Occipital lobe (tissue), 2 donors: ENCODE measurements around a stretch of chr6.

DNA sequence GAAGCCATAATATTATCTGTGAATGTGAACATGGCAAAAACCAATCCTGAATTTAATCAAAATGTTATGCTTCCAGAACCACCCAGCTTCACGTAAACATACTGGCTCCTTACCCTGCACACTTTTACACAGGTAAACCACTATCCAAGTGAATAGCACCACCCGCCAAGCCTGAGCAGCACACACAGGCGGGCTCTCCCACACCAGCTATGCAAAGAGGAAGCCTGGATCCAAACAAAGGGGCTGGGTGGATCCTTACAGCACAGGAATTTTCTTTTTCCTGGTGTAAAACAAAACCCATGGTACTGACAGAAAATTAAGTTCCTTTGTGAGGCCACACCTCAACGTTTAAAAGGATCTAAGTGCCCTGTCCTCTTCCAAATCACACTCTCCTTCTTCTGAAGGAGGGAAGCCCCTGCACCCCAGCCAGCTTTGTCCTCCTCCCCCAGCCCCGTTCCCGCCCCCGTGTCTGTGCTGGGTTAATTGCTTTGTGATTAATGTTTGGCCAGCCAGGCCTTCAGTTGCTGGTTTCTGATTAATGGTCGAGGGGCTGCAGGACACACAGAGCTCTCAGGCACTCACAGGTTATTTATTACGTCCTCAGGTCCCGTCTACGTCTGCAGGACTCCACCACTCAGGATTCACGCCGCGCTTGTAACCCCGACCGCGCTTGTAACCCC lies 6.1 kb downstream of the DACT2 start:
- RAMPAGE, long total RNA, result no peak

DNA sequence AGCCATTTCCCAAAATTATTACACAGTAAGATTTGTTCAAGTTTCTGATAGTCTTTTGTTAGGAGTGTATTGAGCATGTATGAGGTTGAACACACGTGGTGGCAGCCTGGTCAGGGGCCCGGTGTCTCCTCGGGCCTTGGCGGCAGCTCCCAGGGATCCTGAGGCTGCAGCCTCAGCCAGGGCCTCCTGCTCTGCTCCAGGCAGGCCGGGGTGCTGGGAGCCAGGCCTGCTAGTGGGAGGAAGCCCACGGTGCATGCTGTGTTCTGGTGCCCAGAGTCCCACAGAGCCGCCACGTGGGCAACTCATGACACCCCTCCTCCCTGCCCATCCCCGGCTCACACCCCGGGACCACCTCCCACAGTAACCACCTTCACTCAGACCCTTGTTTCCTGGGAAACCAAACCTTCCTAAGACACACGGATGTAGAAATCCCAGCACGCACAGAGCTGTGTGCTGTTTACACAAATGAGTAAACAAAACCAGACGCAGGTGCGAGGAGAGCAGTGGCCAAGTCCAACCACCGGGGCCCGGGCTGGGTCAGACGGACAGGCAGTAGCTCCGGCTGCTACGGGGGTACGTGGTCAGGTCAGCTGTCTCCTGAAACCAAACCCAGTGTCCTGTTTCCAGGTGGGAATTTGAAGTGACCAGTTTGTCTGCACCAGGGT lies 52.4 kb upstream of the SMOC2 start:
- RAMPAGE, long total RNA, result no peak

DNA sequence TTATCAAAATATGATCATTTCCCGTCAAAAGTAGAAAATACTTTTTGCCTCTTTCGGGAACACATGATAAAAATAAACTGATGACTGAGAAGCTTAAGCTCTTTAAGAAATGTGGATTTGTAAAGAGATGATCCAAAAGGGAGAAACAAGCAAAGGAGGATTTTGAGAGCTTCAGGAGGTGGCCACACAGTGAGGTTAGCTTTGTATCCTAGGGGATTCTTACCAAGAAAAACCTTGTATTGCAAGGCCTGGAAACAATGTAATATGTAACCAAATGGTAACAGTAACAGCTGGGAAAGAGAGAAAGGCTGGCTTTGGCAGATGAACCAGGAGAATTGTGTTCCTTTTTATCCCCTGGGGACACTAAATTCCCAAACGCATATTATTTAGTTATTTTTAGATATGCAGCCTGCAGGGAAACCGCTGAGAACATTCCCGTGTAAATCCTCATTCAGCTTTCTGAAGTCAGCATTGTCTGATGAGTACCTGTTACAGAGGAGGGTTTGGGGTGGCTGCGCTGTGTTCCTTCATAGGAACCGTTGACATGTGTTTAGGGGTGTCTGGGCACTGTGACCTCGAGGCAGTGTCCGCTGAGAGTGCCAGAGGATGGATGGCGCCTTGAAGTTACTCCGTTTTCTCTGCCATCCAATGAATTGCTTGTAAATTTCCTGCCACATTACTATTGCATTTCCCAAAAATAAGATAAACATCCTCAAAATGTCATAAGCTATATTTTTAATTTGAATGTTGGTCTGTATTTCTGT lies 101.3 kb downstream of the SMOC2 start:
- RAMPAGE, long total RNA, result no peak

DNA sequence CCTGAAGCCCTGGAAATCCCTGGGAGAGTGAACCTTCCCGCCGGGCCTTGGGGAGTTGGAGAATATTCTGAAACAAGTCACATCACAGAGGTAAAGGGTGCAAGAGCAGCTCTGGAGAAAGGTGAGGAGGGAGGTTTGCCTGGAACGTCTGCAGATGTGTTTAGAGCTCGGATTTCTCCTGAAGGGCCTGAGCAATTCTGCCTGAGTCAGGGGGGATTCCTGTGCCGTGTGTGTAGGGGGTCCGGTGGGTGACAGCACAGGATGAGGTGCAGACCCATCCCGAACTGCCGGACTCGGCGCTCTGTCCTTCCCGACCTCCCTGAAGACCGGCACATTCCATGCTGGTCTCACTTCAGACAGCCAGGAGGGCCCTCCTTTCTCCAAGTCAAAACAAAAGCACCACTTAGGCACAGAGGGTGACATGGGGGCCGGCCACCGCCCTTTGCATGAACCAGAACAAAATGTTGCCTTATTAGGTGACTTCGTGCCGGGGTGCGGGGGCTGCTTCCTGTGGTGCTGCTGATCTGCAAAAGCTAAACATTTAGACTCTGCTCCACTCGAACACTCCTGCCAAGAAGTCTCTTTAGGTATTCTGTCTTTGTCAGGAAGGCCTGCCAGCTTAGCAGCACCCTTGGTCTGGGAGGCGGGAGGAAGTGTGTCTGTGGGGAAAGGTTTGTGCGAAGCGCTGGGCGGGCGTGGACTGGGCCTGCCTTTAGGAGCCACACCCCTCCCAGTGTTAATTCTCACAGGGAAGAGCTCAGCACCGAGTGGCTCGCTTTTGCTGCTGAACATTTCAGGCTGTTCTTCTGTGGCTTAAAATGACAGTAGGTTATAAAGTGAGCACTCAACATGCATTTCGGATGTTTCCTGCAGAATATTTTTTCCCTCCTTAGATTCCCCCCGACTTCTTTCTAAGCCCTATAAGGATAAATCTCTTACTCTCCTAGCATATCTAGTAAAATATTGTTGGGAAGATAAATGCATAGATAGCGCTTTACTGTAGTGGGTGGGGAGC lies 133.8 kb downstream of the SMOC2 start:
- RAMPAGE, long total RNA, result no peak

GRCh38 chr6:168941189-168941388 lies 312.6 kb downstream of the THBS2 start:
- RAMPAGE, long total RNA, result no peak

- RAMPAGE, long total RNA, result no peak
Measured at GRCh38 chr6:168967970-168968568, 285.6 kb downstream of the THBS2 start.

- RAMPAGE, long total RNA, result no peak
Measured at GRCh38 chr6:169251317-169251689, 2.3 kb downstream of the THBS2 start.

DNA sequence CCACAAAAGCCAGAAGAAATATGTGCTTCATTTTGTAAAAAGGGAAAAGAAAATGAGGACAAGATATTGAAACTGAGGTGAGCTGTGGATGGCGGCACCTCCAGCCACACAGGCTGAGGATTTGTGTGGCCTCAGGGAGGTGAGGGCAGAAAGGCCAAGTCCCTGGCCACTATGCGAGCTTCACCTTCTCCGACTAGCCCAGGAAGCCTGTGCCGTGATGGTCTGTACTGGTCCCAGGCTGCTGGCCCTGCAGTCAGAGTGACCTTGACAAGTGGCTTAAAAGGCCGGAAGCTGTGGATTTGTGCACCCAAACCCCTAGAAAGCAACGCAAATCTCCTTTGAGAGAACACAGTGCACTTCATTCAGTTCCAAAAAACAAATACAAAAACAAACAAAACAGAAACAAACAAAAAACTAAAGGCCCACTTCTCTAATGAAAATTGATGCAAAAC lies 48.1 kb downstream of the WDR27 start:
- RAMPAGE, long total RNA, result no peak

DNA sequence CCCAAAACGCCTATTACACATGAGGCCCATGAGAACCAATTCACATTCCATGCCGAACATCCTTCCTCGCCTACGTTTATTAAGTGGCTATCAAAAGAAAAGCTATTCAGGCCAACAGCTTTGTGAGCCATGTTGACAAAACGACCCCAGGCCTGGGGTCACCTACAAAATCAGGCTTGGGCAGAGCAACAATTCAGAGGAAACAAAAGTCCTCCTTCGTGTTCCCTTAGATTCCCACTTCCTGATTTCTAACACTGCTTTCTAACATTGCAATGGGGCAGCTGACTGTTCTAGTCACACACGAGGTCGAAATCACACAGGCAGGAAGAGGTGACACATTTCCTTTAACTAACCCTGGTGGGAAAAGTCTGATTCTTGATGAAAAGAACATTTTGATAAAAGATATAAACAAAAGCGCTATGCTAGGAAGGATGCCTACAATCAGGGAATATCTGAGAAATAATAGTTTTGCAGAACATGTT lies 32.0 kb downstream of the WDR27 start:
- RAMPAGE, long total RNA, result no peak

DNA sequence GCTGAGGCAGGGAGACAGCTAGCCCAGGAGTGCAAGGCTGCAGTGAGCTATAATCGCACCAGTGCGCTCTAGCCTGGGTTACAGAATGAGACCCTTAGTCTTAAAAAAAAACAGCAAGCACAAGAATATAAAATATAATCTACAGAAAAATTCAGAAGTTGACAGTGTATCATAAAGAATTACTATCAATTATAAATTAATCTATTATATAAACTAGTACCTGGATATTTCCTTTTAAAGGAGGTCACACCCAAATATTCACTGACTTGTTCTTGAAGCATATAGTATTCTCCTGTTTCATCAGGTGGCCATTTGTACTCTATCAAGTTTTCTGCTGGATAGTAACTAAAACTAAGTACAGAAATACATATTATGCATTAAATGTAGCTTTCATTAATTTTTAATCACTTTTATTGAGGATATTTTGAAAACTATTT lies 5.7 kb downstream of the PHF10 start:
- RAMPAGE, long total RNA, result no peak

DNA sequence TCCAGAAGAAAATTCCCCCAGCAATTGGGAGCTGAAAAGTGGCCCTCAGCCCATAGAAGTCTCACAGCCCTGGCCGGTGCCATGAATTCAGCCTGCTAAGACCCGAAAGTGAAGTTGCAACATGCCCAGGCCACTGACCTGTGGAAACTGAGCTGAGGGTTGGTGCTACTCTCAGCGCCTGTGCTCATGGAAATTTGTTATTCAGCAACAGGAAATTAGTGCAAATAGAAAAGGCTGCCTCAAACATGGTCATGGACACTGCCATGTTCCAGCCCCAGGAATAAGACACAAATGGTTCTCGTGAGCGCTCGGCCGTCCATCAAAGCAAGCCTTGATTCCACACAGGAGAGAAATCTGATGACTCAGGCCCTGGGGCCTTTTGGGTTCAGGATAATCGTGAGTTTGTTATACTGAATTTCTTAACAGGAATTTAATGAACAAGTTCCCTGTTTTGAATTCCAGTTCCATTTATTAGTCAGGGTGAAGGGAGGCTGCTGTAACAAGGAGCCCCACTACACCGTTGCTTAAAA lies 152.7 kb downstream of the ERMARD start:
- RAMPAGE, long total RNA, result no peak

DNA sequence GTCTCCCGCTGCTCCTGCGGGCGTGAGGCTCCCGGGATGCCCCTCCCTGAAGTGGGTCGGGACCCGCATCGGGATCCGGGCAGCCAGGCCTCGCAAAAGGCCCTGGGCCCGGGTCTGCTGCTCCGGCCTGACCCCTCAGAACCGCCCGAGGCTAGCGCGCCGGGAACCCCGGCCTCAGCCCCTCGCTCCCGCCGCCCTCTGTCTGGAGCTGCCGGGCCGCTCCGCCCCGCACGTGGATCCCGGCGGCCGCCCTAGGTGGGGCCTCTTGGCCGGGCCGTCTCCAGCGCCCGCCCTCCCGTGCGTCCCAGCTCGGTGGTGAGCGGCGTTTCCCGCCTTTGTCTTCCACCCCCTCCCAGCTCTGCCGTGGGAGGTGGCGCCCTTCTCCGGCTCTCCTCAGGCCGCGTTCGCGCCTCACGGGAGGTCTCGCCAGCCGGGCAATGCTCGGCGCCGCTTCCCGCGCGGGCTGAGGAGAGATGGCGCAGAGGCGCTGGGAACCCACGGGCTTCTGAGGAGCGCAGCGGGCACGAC lies 267.7 kb downstream of the DLL1 start:
- RAMPAGE, long total RNA, result no peak

DNA sequence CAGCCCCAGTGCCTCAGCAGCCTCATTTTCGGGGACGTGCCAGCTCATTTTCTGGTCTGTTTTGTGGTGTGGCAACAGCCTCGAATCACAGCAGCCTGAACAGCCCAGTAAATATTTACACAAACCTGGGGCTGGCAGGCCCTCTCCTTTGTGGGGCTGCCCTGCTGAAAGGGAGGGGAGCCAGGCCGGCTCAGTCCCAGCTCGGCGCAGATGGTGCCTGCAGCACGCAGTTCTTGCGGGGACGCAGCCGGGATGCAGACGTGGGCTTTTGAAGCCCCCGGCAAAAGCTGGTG lies 259.8 kb downstream of the DLL1 start:
- RAMPAGE, long total RNA, result no peak

DNA sequence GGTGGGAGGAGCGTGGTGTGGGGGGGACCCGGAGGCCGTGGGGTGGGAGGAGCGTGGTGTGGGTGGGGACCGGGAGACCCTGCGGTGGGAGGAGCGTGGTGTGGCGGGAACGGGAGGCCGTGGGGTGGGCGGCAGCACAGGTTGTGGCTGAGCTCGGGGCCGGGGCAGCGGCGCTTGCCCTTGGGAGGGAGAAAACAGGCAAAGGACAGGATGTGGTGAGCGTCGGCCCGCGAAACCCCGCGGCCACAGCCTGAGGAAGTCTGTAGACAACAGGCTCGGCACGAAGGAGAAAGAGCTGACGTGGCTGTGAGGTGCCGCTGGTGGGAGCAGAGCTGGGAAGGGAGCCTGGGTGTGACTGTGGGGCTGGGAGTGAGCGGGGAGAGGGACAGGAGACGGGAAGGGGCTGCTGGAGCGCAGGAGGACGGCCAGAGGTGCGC lies 203.0 kb downstream of the DLL1 start:
- RAMPAGE, long total RNA, result no peak

DNA sequence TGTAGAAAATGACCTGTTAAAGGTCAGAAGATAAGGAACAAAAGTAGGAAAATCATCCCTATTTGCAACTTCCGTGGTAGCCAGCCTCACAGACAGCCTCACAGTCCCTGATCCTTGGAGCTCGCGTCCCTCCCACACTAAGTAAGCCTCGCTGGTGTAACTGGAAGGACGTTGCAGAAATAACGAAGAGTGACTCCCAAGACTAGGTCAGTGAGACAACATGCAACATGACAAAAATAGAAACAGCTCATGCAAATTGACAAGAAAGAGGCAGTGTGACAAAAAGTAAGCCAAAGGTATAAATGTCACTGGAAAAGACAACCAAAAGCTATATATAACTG lies 164.4 kb downstream of the DLL1 start:
- RAMPAGE, long total RNA, result no peak

GRCh38 chr6:170176706-170177473 lies 114.0 kb downstream of the DLL1 start:
- RAMPAGE, long total RNA, result no peak

DNA sequence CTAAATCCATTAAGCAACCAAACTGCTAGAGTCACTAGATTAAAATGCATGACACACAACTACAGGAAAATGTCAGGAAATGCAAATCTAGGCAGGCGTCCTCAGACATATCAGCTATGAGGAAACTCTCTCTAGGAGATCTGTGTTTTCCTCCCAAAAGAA lies 111.7 kb downstream of the DLL1 start:
- RAMPAGE, long total RNA, result no peak

DNA sequence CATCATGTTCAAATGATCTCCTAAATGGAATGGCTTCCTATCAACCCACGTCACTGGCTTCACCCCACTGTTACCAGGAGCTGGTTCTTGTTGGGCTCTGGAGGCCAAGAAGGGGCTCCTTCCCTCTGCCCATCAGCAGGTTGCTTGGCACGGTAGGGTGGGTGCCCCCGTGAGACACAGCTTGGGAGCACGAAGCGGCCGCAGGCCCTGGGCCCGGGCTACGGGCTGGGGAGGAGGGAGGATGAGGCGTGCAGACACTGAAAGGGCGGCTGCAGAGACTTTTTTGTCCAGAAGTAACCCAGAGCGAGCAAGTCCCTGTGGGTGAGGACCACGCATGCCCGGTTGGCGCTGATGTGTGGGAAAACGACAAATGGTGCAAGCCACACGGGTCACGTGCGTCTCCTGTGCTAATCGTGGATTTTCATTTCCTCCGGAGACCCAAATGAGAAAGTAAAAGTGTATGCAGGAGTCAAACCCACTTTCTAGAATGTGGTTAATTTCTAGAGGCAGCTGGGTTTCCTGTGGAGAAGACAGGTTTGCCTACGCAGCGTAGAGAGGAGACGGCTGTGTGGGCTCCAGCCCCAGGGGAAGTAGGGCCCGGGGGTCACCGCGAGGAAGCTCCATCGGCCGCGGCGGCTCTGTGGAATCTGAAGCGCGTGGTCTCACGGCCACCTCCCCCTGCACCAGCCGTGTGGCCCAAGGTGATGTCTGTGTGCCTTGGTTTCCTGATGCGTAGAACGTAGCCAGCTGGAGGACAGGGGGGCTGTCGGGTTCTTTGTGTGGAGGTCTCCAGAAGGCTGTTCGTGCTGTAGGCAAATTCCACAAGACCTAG lies 19.1 kb downstream of the DLL1 start:
- RAMPAGE, long total RNA, result no peak

DNA sequence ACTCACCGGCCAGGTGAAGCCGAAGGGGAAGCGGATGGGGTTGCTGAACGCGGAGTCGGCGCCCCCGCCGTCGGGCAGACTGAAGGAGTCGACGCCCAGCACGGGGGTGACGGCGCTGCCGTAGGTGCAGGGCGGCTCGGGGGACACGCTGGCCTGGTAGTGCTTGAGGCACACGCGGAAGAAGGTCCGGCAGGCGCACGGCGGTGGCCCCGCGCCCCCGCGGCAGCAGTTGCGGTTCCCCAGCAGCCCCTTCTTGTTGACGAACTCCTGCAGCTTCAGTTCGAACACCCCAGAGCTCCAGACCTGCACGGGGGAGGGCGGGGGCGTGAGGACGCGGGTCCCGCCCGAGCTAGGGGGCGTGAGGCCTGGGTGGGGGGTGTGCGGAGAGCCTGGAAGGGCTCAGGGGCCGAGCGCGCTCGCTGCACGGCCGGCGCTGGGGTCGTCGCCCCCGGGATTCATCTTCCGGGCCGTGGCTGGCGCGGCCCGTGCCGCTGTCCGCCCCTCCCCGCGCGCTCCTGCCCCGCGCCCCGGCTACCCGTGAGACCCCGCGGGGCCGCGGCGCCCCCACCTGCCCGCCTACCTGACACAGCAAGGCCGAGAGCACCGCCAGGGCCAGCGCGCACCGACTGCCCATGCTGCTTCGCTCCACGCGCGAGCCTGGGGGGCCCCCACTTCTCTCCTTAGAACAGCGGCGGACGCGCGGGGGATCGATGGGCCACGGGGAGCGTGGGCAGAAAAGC lies 1.2 kb downstream of the DLL1 start:
- RAMPAGE, long total RNA, result no peak

DNA sequence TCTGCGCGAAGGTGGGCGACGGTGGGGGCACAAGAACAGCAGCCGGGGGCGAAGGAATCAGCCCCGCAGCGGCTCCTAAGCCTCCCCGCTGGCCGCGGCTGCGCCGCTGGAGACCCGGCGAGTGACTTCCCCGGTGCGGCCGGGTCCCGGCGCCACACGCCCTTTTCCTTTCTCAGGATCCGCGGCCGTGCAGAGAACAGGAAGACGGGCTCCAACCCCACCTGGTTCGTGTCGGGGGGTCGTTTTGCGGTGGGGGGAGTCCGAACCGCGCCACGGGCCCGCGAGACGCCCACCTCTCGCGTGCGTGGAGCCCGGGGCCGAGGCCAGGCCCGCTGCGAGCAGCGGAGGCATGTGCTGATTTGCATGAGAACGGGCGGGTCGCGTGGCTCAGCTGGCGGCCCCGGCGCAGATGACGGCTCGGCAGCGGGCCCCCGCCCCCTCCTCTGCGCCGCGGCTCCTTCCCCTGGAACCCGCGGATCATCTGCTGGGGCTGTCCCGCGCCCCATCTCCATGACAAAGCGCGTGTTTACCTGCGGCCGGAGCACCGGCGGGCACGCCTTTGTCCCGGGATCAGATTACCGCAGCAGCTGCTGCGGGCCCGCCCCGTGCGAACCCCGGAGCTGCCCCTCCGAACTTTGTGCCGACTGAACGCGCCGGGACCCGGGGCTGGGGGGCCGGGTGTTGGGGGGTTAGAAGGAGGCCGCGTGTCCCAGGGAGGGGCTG lies 4.8 kb upstream of the DLL1 start:
- RAMPAGE, long total RNA, result no peak